GM12892 (cell line): ENCODE data around the genes PARPBP, STAB2, GLT8D2 and EID3.

DNA sequence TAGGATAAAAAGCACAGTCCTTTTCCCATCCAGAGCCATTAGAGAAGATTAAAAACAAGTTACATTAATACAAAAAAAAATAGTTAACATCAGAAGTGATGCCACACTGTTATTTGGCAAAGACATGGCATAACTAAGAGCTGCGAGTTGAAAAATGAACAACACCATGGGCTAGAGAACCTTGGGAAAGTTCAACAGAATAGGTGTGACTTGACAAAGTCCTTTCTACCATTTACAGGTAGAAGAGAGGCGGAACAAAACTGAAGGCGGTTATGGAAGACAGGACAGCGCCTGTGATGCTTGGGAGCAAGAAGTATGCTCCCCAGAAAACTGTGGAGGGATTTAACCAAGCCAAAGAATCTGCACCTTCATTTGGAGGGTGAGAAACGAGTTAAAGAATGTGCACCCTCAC is 995 bp downstream of the ARL1 start:
- RRBS = no CpG with 5 or more reads among the region's 5 CpGs

DNA sequence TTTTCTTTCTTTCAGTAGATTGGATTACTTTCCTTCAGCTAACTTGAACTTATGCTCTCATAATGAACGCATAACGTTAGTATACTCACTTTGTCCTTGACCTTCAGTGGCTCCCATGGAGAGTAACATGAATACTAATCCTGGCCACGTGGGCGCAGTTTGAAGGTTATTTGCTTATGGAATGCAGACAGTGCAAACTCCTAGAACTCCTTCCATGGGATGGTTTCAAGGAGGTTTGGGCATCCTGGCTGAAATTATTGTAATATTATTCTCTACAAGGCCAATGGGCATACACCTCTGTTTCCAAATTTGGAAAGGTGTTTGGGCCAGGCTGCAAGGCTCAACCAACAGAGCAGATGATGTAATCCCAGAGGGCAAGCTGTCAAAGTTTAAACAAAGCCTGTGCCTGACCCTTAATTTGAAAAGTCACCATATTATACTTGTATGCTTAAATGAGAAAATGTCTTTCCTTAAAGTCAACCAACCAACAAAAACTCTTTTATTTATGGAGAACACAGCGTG is 23.5 kb downstream of the MYBPC1 start:
- RRBS = no CpG with 5 or more reads among the region's 5 CpGs

DNA sequence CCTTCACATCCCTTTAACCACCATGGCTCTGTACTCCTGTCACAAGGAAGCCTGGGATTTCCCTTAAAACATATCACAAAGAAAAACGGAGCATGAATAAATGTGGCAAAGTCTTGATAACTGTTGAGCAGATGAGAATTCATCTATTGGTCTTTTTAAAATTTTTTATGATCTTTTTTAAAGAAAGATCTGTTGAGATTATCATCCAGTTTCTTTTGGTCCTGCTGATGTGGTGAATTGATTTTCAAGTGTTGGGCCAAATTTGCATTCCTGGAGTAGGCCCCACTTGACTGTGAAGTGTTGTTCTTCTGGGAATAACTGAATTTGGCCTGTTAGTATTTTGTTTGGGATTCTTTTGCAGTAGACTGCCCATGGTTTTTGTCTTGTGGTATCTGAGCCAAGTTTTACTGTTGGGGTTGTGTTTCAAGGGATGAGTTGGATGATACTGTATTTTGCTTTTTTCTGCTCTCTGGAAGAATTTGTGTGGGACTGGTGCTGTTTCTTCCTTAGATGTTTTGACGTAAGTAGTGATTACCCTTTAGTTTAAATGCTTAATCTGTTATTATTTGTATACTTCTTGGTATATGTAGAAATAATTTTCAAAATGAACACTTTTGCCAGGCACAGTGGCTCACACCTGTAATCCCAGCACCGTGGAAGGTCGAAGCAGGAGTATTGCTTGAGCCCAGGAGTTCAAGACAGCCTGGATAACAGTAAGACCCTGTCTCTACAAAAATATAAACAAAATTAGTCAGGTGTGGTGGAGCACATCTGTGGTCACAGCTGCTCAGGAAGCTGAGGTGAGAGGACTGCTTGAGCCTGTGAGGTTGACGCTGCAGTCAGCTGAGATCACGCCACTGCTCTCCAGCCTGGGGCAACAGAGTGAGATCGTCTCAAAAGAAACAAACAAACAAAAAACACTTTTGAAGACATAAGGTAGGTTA is 4.1 kb upstream of the SYCP3 start:
- RRBS = no CpG with 5 or more reads among the region's 7 CpGs

DNA sequence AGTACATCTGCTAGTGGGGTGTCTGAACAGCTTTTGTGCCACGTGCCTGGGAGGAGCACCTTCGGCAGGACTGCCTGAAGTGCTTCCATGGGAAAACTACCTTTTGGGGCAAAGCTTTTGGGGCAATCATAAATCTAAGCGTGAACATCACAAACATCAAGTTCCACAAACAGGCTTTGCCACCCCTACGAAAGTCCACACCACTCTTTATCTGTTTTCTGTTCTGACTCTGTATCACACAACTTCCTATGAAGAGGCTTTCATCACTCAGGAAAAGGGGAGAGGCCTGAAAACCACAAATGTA is 32.6 kb upstream of the SYCP3 start:
- RRBS = no CpG with 5 or more reads among the region's 4 CpGs

DNA sequence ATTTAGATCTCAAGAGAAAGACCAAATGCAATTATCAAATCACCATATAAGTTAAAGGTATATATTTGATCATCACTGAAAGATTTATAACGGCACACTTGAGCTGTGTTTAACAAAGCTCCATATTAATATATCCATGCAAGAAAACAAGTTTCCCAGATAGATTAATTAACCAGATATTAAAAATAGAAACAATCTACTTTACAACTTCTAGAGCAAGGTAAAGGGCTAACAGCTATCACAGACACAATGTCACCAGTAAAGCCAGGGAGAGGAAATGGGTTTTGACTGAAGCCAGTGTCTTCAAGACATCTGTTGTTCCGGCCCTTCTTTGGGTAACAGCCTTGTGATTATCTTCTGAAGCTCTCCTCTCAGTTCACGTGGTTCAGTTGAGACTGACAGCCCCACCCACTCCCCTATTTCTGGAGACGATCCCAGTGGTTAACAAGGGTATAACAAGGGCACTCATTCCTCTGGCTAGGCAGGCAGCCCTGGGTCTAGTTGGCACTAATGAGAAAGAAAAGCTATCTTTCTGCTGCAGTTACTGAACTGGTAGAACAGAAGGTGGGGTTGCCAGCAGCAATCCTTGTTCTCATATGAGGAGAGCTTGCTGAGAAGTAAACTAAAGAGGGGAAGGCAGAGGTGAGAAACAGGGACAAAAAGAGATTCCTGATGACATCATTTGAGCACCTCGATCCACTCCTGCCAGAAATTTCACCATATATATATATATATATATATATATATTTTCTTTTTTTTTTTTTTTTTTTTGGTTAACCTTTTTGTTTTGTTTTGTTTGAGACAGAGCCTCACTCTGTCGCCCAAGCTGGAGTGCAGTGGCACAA is 6.8 kb downstream of the GNPTAB start:
- RRBS = no CpG with 5 or more reads among the region's 6 CpGs

- RRBS = no CpG with 5 or more reads among the region's 5 CpGs
Observed at GRCh38 chr12:101894591-101895114, 17.3 kb downstream of the DRAM1 start.

GRCh38 chr12:102119671-102120728 is at the start of gene PARPBP:
Gene PARPBP, plus strand, starts transcription at chr12:102120183.
- RRBS = 1% methylated on average over 4 of the region's 64 CpGs

- RRBS = no CpG with 5 or more reads among the region's 3 CpGs
Observed at GRCh38 chr12:102429604-102430313, 50.6 kb downstream of the IGF1 start.

- RRBS = no CpG with 5 or more reads among the region's 27 CpGs
Observed at GRCh38 chr12:102961092-102961839, 3.8 kb downstream of the ASCL1 start.

- RRBS = no CpG with 5 or more reads among the region's 3 CpGs
Observed at GRCh38 chr12:103128914-103129493, 171.5 kb downstream of the ASCL1 start.

GRCh38 chr12:103433871-103434620 is 61.7 kb downstream of the C12orf42 start:
- RRBS = no CpG with 5 or more reads among the region's 14 CpGs

DNA sequence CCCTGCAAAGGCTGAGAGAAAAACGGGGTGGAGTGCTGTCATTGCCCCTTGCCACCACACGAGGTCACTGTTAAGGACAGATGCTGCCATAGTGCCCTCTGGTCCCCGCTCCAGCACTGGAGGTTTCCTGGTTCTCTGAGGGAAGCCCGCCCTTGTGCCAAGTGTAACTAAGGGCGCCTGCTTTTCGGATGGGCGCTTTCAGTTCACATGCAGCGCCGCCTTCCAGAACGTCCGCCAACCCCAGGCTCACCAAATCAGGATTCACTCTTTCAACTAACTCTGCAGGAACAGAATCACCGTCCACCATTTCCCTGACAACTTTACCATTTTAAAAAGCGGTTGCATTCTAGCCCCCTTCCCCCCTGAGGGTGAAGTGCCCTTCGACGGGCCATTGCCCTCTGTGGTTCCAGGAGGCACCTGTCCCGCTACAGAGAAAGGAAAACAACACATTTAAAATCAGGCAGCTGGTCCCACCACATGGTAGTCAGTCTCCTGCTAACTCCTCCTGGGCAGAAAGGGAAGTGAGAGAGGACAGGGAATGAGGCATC is 11.6 kb upstream of the STAB2 start:
- RRBS = no CpG with 5 or more reads among the region's 16 CpGs

GRCh38 chr12:103586849-103587443 is at the start of gene STAB2:
Gene STAB2, plus strand, starts transcription at chr12:103587273.
- RRBS = no CpG with 5 or more reads among the region's 9 CpGs

GRCh38 chr12:103964686-103965417 is 820 bp upstream of the TDG start:
- RRBS = no CpG with 5 or more reads among the region's 10 CpGs

- RRBS = no CpG with 5 or more reads among the region's 32 CpGs
Observed at GRCh38 chr12:104049526-104050469, at the start of gene GLT8D2. Gene GLT8D2, minus strand, starts transcription at chr12:104050187.

DNA sequence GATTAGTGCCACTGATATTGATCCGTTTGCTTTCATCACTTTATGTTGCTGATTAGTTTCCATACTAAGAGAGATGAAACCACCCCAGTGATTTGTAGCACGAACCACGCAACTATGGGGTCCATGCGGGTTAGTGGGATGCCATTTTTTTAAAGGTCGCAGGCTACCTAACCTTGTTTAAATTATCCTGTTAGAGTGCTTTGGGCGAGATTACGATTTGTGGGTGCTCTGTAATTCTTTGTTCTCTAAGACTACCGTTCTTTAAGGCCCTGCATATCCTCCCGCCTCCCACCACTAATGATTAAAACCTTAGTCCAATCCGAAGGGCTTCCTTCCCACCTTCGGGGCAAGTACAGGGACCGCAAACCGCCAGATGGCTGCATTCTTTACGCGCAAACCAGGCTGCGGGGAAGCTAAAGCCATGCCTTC is 959 bp downstream of the NFYB start:
- RRBS = no CpG with 5 or more reads among the region's 16 CpGs

GRCh38 chr12:104303301-104304593 is at the start of gene EID3:
Gene EID3, plus strand, starts transcription at chr12:104303739.
- RRBS = 2% methylated on average over 11 of the region's 83 CpGs

DNA sequence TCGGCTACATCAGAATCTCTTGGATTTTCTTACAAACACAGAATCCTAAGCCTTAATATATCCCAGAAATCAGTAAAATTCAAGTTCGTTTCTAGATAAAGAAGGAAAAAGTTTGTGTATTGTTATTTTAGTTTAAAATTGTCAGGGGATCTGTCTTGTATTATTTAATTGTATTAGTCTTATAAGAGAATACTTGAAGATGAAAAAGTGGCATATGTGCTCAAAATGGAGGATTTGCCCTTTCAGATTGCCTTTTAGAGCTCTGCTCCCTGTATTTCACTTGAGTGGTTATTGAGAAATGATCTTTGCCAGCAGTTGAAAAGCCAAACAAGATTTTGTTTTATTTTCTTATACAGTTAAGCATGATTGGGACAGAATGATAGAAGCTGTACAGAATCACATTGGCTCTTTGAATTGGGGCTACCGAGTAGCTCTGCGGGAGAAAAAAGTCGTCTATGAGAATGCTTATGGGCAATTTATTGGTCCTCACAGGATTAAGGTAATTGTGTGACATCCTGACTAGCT is 15.1 kb downstream of the EID3 start:
- RRBS = no CpG with 5 or more reads among the region's 5 CpGs